ENCODE measurements around the genes SPEG and GMPPA.

GRCh38 chr2:219216070-219216899, 2.5 kb downstream of the ABCB6 start:
- PRO-cap: no peak

DNA sequence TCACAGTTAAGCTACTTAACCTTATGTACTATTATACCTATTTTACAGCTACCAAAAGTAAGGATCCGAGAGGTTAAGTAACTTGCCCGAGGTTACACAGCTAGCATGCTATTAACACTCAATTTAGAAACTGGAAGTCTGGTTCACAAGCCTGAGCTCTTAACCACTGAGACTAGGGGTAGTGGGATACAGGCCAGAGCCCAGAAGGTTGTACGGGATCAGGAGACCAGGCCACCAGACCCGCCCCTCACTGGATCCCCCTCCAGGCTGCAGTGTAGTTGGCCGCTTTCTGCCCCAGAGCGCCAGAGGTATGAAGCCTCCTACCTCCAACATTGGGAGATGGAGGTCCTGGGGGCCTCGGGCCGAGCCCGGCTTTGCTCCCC, 348 bp downstream of the GLB1L start:
- PRO-cap: no peak

DNA sequence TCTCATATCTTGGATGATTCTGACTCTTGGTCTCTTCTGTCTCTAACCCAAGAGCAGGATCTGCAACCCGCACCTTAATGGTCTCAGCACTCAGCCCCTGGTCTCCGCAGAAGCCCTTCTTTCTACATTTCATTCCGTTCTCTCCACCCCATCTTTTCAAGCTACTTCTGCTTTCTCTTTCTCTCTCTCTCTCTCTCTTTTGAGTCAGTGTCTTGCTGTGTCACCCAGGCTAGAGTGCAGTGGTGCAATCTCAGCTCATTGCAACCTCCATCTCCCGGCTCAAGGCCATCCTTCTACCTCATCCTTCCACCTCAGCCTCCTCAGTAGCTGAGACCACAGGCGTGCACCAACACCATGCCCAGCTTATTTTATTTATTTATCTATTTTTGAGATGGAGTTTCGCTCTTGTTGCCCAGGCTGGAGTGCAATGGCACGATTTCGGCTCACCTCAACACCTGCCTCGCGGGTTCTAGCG, 1.2 kb upstream of the TUBA4A start:
- PRO-cap: unidirectional peak, minus-strand start at position 158 of the sequence

GRCh38 chr2:219289406-219290364, 10.5 kb downstream of the DNAJB2 start:
- PRO-cap: no peak

DNA sequence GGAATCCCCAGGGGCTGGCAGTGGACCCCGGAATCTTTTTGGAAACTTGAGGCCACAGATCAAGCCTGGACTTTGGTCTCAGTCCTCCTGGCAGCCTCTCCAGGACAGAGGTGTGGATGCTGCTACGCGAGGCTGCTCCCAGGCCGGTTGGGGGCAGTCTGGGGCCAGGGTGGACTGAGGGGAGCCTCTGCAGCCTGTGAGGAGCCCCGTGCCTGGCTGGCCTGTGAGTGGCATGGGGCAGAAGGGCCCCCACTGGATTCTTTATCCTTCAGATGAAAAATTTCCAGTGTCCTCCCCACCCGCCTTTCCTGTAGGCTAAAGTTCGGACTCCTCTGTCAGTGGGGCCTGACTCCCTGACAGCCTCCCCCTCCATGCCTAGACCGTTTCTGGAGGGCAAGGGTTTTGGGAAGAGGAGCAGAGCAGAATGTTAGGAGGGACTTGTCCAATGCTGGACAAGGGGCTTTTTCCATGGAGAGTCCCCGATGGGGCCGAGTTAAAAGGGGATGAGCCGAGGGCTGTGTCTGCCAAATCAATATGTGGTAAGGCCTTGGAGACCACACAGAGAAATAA, 12.6 kb upstream of the DES start:
- PRO-cap: no peak

- PRO-cap: no peak
These were observed 6.1 kb upstream of the SPEG start for GRCh38 chr2:219428619-219428940.

- PRO-cap: no peak
These were observed at the start of gene SPEG for GRCh38 chr2:219434082-219435011. TSS of gene SPEG (plus strand) at chr2:219434843.

DNA sequence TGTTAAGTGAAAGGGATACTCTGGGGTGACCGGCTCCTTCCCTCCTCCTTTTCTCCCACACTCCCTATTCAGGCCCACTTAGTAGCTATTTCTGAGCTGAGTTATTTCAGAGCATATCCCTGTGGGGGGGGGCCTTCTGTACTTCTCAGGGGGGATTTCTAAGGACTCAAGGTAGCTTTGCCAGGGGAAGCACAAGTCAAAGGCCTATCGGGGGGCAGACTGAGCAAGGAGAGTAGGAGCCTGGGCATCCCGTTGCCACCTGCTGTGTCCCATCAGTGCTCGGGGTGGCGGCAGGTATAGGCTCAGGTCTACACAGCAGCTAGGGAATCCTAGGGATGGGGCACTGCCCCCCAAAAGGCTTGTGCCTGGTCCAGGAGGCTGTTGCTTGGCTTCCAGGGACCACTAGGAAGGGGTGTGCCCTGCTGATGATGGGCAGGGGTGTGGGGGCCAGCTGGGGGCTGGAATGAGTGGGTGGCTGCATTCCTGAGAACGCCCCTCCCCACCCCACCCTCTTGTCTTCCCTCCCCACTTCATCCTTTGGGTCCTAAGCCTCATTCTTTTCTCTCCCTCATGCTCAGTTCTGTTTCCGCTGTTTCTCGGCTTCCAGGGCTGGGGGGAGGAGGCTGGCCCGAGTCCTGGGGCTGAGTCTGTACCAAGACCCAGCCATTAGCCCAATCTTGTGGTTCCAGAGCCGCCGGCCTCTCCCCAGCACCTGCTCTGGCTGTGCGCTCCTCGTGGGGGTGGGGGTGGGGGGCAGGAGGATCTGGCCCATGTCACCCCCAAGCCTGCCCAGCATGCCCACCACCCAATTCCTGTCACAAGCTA, 12.7 kb downstream of the SPEG start:
- PRO-cap: no peak

- PRO-cap: no peak
These were observed 19.6 kb upstream of the SPEGNB start for GRCh38 chr2:219476380-219476613.

DNA sequence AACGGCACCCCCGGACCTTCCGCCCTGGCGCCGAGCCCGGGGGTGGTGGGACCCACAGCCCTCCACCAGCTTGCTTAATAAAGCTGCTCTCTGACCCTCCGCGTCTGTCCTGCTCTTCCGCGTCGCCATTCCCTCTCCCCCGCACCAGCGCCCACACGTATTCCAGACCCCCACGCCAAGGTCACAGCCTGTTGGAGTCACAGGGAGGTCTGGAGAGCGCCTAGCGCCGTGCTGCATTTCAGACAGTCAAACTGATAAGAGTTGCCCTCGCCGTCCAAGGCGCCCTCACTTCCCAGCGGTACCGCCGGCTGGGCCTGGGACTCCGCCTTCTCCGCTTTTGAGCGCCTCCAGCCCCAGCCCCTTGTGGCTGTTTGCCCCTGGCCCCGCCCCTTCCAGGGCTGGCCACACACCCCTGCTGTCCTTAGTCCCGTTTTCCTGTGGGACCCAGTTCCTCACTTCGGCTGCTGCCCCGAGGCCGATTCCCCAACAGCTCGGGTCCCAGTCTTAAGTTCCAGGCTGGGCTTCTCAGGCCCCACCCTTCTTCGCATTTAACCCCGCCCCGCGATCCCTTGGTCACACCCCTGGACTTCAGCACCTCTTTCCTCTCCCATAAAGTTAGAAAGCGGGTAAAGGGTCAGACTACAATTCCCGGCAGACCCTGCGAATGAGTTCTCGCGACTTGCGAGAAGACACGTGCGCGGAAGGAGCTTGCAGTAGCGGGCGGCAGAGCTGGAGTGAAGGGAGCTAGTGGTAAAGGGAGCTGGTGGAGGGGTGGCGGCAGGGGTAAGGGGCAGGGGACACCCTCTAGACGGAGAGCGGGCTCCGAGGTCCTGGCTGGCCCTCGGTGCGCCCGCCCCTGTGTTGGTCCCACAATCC, at the start of gene GMPPA:
Gene GMPPA, plus strand, starts transcription at position 703 of the 876 bp plus-strand sequence.
- PRO-cap: bidirectional peak, plus-strand start at position 726 of the sequence, minus-strand start at position 339 of the sequence

DNA sequence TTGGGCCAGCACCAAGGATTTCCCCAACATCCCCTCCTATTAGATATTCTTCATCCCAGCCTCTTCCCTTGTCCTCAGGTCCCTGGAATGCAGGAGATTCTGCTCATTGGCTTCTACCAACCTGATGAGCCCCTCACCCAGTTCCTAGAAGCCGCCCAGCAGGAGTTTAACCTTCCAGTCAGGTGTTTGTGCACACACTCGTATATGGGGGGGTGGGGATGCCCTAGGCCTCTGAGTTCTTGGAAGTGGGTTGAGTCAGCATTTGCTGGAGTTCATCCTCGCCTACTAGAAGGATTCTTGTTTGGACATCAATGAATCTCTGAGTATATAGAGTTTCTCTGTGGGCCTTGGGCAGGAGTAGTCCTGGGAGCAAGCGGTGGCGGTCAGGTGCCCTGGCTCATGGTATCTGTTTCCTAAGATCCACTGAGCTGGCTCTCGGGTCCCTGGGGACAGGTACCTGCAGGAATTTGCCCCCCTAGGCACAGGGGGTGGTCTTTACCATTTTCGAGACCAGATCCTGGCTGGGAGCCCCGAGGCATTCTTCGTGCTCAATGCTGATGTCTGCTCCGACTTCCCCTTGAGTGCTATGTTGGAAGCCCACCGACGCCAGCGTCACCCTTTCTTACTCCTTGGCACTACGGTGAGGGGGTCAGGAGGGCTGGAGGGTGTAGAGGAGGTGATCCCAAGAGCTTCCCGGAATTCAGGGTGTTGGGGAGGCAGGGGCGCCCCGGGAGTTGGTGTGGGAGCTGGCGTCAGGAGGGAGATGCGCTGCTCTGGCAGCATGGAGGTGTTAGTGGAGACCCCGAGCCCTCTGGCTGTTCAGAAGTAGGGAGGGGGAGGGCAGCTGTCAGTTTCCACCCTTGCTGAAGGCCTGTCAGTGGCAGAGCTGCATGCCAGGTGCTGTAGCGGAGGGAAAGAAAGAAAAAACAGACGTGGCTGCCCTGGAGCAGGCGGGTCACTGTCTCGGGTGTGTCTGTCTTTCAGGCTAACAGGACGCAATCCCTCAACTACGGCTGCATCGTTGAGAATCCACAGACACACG, 3.0 kb downstream of the GMPPA start:
- PRO-cap: no peak

DNA sequence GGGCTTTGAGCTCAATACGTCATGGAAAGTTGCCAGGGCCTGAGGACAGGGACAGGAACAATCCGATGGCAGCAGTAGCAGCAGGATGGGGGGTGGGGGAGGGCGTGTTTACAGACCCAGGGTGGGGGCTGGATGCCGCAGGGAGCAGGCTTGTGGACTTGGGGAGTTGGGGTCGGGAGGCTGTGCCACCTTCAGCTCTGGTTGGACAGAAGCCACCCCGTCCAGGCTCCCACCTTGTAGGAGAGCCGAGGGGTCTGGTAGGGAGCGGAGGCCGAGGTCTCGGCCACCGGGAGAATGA, 3.5 kb downstream of the SLC4A3 start:
- PRO-cap: no peak

GRCh38 chr2:219662417-219663054, 35.1 kb downstream of the SLC4A3 start:
- PRO-cap: no peak

GRCh38 chr2:219684641-219685719, 57.5 kb downstream of the SLC4A3 start:
- PRO-cap: bidirectional peak, plus-strand start at chr2:219685332, minus-strand start at chr2:219685237

DNA sequence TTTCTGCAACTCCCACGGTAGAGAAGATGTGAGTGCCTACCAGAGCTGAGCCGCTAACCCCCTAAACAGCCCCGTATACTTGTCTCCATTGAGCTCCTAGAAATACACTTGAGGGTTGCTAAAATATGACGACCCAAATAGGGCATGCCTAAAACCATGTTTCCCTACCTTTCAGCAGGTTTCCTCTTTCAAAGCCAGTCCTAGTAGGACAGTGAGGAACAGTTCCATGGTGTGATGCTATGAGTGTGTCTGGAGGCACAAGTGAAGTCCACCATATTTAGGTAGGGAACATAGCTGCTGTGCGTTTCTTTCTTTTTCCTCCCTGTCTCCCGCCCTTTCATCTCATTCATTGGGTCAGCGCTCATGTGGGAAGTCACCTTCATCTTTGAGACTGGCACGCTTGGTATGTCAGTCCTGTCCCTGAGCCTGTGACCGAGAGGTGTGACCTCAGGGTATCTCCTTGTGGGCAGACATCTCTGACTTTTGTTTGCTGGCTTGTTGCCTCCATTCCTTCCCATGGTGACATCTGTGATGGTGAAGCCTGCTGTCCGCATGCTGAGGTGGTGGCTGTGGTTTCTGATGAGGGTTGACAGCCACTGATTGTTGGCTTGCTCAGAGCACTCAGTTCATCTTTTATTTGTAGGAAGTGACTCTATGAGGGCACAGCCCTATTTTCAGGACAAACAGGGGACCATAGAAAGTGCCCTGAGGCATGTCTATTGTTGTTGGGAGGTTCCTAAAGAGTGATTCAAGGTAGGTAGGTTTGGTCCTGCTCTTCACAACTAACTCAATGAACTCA, 139.1 kb downstream of the SLC4A3 start:
- PRO-cap: no peak

DNA sequence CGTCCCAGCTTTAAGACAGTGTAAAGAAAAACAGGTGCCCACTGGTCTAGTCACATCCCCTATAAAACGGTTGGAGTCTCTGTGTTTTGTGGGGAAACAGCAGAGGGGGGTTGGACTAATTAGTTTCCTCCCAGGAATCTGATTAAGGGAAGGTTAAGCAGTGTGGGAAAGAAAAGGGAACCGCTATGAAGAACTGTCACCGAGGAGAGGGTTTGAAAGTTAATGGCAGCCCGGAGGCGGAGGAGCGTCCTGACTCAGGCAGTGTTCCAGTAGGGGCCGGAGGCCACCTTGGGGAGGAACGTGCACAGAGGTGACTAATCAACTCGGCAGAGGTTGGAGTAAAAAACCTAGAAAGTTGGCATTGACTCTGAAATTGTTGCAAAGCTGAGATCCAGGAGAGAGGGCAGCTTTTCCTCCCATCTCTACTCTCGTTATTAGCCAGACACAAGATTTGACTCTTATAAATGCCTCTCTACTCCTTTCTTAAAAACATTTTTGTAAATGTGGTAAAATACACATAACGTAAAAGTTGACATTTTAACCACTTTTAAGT, 224.8 kb downstream of the SLC4A3 start:
- PRO-cap: no peak

- PRO-cap: no peak
These were observed 597.0 kb downstream of the EPHA4 start for GRCh38 chr2:220975113-220975429.

DNA sequence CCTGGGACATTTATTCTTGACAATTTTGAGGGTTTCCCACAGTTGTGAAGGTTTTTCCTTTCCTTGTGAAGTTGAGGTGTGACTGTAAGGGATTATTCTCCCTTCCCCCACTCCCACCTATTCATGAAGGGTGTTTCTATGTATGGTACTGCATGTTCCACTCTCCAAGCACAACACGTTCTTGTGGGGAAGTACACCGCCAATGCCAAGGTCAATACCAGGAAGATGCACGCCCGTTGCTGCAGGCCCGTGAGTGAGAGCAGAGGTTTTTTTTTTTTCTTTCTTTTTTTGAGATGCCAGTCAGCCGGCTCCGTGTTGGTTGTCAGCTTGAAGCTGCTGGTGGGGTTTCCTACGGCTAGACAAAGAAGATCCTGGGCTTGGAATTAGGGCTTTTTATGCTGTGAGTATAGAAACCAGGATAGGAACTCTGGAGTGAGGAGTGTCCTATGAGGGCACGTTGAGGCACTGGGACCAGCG, 38.6 kb upstream of the EPHA4 start:
- PRO-cap: no peak

- PRO-cap: no peak
These were observed 100.7 kb downstream of the FARSB start for GRCh38 chr2:222555029-222555773.

DNA sequence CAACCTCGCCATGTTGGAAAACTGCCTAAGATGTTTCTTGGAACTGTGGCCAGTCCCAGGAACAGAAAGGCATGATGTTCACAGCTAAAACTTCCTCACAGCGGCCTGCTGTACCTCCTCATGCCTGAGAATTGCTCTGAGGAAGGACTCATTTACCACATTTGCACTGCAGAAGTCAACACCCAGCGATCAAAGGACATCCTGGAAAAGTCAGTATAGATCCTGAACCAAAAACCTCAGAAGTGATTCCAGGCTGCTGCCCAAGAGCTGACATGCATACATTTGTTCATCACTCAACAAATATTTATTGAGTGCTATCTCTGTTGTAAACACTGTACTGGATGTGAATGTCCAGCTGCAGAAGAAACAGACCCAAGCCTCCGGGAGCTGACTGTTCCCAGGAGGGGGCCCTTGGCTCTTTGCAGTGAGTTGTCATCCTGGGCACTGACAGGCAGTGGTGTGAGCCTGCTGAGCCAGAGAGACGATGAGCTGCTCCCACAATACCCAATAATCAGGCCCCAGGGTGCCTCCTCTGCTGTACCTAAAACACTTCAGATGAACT, 64.2 kb upstream of the ACSL3 start:
- PRO-cap: unidirectional peak, minus-strand start at position 126 of the sequence